Vagina (tissue), 1 donor: ENCODE results near the genes RBM33 and SHH.

- PRO-cap, result bidirectional peak, plus-strand start at chr7:155644661, minus-strand start at chr7:155644401
- RAMPAGE, long total RNA, result start-site peak on the minus strand at chr7:155644385-155644406, 51 reads; start-site peak on the plus strand at chr7:155644655-155644708, 1,070 reads; start-site peak on the plus strand at chr7:155644802-155644901, 102 reads
These were observed at the start of gene RBM33 for GRCh38 chr7:155643864-155644981. Gene RBM33 (plus strand): TSS chr7:155644661.

GRCh38 chr7:155670397-155670879 is 26.0 kb downstream of the RBM33 start:
- PRO-cap, result no peak
- RAMPAGE, long total RNA, result no peak

DNA sequence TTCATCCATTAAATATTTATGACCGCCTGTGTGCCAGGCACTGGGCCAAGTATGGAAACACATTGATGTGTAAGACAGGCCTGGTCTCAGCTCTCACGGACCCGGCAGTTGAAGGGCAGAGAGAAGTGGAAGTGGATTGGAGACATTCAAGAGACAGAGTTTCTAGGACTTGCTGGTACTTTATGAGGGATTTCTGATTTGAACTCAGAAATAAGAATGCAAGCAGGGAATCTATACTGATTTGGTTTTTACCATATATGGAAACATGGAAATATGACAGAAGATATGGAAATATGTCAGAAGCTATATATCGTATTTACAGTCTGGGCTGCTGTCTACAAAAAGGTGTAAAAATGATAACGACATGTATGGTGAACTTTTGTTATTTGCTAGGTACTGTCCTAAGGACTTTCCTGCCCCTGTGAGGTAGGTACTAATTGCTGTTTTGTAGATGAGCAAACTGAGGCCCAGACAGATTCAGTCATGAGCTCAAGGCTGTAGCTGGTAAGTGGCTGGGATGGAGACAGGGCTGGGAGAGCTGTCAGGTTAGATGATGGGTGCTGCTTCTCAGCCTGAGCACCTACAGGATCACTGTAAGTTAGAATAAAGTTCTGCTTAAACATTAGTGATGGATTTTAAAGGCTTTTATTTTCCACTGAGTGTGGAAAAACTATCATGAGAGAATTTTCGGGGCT is 82.0 kb downstream of the SHH start:
- PRO-cap, result no peak
- RAMPAGE, long total RNA, result no peak

DNA sequence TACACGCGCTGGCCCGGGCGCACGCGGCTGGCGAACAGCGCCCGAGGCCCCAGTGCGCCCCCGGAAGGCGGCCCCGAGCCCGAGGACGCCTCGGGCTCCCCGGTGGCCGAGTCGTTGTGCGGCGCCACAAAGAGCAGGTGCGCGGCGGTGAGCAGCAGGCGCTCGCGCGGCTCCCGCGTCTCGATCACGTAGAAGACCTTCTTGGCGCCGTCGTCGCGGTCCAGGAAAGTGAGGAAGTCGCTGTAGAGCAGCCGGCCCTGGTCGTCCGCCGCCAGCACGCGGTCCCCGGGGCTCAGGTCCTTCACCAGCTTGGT is 9.0 kb downstream of the SHH start:
- PRO-cap, result no peak
- RAMPAGE, long total RNA, result no peak

DNA sequence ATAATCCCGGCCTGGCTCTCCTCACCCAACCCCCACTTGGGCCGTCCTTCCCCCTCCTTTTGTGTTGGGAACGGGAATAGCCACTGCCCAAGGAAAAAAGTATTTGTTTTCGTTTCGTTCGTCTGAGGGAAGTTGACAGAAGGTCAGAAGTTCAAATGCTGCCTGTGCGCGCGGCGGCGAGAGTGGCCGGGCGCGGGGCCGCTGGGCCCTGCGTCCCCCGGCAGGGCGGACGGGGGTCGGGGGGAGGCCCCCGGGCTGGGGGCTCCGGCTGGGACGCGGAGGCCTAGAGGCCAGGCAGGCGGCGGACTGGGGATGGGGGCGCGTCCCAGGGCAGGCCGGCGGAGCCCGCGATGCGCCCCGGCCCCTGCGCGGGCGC is 2.7 kb downstream of the SHH start:
- PRO-cap, result no peak
- RAMPAGE, long total RNA, result no peak

DNA sequence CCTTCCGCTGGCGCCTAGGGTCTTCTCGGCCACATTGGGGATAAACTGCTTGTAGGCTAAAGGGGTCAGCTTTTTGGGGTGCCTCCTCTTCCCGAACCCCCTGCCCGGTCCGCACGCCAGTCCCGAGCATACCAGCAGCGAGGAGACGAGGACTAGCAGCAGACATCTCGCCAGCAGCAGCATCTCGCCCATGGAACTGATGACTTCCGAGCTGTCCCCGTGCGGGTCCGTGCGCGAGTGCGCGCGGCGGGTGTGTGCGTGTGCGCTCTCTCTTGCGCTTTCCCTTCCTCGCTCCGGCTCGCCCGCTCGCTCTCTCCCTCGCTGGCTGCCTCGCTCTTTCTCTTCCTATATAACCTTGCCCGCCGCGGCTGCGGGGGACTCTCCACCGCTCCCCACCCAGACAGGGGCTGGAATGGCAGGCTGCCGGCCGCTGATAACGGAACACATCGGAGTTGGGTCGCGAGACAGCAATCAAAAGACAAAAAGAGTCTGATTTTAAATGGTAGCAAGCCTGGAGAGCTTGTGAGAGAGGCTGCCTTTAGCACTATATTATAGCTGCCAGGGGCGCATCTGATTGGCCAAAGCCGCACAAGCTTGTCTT is at the start of gene SHH:
Gene SHH, minus strand, starts transcription at position 524 of the 601 bp plus-strand sequence.
- PRO-cap, result no peak
- RAMPAGE, long total RNA, result no peak

- PRO-cap, result no peak
- RAMPAGE, long total RNA, result no peak
These were observed 35.6 kb upstream of the RNF32 start for GRCh38 chr7:156604913-156605377.

- PRO-cap, result no peak
- RAMPAGE, long total RNA, result no peak
These were observed 23.6 kb upstream of the RNF32 start for GRCh38 chr7:156616970-156617320.

DNA sequence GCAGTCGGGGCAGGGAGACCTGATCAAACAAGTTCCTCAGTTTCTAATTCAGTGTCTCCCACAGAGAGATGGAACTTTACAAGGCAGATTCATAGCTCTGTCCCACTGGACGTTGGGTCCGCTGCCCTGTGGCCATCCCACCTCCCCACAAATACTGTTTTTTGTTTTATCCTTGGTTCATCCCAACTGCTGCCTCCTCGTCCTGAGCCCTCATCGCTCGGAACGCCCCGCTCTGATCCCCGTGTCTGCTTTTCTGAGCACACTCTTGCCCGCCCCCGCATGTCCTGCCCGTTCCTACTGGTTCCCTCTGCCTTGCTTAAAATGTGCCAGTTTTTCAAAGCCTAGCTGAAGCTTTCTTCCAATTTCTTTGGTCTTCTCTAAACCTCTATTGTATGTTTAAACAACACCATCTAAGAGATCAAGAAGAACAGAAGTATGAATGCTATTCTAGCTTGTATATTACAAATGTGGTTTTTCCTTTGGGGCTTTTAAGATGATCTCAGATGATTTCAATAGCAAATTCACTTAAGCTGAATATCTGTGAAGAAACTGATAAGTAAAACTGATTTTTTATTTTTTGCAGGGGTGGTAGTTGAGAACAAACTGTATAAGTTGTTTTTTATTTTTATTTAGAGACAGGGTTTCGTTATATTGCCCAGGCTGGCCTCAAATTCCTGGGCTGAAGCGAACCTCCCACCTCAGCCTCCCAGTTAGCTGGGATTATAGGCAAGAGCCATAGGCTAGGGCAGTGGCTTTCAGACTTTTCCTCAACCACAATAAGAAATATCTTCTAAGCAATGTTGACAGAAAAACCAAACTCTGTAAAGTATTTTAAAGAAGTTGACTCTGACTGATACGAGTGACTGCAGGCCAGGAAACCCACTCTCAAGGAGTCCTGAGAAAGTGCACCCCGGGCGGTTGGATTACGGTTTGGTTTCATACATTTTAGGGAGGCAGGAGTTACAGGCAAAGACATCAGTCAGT is 19.6 kb downstream of the RNF32 start:
- PRO-cap, result no peak
- RAMPAGE, long total RNA, result no peak

DNA sequence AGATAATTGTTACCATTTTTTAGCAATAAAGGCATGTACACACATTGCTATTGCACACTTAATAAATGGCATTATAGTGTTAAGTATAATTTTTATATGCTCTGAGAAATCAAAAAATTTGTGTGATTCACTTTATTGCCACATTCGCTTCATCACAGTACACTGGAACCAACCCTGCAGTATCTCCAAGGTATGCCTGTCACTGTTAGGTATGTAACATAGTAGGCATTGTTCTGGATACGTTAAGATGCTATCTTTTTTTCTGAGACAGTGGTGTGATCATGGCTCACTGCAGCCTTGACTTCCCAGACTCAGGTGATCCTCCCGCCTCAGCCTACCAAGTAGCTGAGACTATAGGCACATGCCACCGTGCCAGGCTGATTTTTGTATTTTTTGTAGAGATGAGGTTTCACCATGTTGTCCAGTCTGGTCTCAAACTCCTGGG is 91.6 kb downstream of the LMBR1 start:
- PRO-cap, result no peak
- RAMPAGE, long total RNA, result no peak

- PRO-cap, result no peak
- RAMPAGE, long total RNA, result no peak
These were observed 1.4 kb downstream of the MNX1 start for GRCh38 chr7:157008862-157009711.

GRCh38 chr7:157040757-157041412 is 30.4 kb upstream of the MNX1 start:
- PRO-cap, result no peak
- RAMPAGE, long total RNA, result no peak

DNA sequence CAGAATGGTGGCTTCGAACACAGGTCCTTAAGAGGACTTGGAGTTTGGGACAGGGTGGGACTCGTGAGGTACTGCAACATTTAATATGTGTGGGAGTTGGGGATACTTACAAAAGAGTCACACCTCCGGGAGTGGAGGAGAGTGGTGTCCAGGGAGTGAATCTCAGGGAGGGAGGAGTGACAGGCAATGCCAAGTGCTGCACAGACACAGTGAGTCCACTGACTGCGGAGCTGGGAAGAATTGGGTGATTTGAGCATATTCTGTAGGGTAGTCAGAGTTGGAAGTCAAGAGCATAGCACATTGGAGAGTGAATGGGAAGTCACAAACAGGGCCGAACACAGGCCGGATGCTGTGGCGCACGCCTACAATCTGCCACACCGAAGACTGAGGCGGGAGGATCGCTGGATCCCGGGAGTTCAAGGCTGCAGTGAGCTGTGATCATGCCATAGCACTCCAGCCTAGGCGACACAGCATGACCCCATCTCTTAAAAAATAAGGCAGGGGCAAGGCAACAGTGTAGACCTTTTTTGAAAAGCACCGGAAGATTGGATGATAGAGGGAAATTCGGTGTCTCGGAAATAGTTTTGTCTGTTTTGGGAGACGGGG is 5.2 kb downstream of the UBE3C start:
- PRO-cap, result no peak
- RAMPAGE, long total RNA, result no peak

DNA sequence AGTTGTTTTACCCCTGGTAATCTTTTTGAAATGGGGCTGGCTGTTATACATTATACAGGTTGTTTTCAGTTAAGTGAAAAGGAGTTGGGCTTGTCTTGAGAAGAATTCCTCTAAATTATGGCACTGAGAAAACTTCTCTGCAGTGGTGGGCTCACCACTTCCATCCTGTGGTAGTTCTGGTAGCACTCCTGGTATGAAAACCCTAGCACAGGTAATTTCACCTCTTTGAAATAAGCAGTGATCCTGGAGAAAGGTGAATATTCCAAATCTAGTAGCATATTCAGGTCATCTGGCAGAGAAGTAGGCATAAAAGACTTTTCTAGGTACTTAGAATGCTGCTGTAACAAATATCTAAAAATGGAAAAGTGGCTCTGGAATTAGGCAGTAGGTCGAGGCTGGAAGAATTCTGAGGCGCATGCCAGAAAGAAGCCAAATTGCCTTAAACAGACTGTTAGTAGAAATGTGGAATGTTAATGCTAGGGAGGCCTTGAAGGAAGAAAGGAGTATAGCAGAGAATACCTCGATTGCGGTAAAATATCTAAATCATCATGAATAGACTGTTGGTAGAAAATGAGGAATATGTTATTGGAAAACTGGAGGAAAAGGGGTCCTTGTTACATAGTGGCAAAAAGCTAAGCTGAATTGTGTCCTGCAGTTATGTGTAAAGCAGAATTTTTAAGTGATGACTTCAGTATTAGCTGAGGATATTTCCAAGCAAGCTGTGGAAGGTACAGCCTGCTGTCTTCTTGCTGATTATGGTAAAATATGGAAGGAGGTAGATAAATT is 55.6 kb downstream of the UBE3C start:
- PRO-cap, result no peak
- RAMPAGE, long total RNA, result no peak

- PRO-cap, result no peak
- RAMPAGE, long total RNA, result no peak
These were observed 66.8 kb upstream of the DNAJB6 start for GRCh38 chr7:157269767-157270584.

GRCh38 chr7:157270945-157271567 is 65.7 kb upstream of the DNAJB6 start:
- PRO-cap, result no peak
- RAMPAGE, long total RNA, result start-site peak on the plus strand at chr7:157271475-157271481, 6 reads

DNA sequence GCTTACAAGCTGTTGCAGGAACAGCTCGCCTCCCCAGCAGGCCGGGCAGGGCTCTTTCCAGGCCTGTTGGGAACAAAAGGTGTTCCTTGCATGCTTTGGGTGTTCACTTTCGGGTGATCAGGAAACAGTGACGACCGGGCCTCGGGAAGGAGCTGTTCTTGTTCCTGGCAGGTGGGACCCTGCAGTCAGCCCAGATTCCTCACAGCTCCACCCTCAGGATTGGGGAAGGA is 50.7 kb upstream of the DNAJB6 start:
- PRO-cap, result no peak
- RAMPAGE, long total RNA, result no peak

- PRO-cap, result no peak
- RAMPAGE, long total RNA, result no peak
These were observed 51.4 kb downstream of the DNAJB6 start for GRCh38 chr7:157388189-157388696.

GRCh38 chr7:157471535-157472108 is 134.8 kb downstream of the DNAJB6 start:
- PRO-cap, result no peak
- RAMPAGE, long total RNA, result no peak

DNA sequence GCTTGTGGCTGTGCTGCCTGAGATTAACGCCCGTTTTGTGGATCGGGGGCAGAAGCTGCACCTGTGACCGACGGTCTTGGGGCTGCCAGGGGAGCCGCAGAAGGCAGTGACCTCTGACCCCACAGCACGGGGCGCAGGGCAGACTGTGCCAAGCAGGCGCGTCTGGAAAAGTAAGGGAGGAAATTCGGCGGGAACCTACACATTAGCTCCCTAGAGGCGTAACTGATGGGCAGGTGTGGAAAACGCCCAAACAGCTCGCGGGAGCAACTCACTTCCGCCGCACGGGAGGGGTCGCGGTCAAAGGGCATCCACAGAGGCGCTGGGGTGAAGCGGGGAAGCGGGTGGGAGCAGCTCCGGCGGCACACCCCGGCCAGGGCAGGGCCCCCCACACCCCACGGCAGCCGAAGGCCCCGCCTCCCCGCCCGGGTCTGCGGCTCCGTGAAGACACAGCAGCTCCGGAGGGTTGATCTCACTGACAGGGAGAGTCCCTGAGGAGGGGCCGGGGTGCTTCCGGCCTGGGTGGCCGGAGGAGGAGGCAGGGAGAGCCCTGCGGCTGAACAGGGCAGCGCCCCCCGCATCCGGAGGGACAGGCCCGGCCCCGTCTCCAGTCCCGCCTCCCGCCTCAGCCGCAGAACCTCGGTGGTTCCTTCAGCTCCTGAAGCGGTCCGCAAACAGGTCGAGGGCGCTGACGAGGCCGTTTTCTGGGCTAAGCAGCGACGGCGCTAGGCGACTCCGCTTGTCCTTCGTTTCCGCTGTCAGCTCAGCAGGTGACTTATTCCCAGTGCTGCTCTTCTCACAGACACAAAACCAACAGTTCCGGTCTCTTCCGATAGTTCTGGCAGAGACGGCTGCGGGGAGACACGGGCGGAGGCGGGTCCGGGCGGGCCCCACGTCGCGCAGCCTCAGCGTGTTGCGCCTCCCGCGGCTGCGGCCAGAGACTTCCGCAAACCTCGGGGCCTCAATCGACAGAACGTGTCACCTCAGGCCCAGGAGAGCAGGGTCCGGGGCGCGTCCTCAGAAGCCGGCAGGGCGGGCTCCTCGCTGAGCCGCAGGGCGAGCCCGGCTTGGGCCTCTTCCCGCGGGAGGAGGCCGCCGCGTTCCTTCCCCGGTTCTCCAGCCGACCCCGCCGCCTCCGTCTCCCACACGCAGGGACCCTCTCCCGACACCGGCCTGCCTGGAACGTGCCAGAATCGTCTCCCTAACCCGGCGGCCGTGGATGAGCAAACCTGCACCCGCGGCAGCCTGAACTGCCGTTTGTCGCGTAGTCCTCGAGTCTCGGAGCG is 276.2 kb downstream of the DNAJB6 start:
- PRO-cap, result unidirectional peak, plus-strand start at position 502 of the sequence
- RAMPAGE, long total RNA, result no peak